SJCRH30 (cell line): ENCODE data around the genes NFKB2, C10orf95 and PDCD11.

GRCh38 chr10:102394873-102395819 is at the start of gene NFKB2:
NFKB2 (plus strand) TSS chr10:102395705.
- RAMPAGE, long total RNA: no peak

GRCh38 chr10:102402514-102403061 is 7.1 kb downstream of the NFKB2 start:
- RAMPAGE, long total RNA: no peak

DNA sequence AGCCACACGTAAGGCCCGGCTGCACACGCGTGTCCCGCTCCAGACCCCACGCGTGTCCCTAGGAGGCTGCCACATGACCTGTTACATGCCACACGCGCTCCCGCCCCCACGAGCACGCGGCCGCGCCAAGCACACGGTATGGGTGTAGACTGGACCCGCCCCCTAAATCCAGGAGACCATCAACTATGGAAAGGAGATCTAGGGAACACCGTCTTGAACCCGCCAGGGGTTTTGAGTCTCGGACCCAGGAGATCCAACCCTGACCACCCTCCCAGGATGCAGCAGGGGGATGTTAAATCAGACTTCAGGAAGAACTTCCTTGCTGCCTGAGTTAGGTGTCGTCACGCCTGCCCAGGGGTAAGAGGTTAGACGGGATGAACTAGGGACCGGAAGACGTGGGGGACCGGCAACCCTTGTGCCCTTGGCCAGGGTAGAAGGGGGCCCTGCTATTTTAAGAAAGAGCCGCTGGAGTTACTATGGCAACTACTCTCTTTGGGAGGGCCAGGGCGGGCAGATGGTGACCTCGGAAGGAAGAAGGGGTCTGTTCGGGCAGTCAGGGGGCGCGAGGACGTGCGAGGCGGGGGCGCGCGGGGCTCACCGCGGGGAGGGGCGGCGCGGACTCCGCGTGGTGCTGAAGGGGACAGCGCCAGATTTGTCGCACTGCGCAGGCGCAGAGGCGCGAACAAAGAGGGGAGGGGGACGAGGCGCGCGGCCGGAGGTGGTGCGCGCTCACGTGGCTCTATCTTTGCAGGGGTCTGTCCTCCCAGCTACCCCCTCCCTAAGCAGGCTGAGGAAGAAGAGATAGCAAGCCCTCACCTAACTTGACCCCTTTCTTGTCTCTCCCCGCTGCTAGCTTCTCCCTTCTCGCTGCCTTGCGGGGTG is 714 bp upstream of the PSD start:
- RAMPAGE, long total RNA: no peak

DNA sequence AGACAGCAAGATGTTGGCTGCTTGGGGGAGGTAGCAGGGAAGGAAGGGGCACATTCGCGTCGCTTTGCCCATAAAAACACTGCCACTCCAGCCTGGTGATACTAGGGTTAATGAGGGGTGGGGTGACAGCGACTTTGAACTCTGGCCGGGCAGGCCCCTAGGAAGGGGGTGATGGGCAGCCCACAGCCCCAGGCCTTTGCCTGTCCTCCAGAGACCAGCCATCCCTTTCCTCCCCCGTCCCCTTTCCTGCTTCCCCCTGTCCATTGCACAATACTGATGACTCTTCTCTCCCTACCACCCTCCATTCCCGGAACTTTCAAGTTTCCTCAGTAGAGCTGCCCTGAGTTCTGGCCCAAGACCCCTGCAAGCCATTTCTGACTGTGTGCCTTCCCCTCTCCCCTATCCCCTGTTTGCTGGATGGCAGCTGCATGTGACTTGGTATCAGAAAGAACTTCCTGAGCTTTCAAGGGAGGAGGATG is 2.2 kb upstream of the CUEDC2 start:
- RAMPAGE, long total RNA: no peak

DNA sequence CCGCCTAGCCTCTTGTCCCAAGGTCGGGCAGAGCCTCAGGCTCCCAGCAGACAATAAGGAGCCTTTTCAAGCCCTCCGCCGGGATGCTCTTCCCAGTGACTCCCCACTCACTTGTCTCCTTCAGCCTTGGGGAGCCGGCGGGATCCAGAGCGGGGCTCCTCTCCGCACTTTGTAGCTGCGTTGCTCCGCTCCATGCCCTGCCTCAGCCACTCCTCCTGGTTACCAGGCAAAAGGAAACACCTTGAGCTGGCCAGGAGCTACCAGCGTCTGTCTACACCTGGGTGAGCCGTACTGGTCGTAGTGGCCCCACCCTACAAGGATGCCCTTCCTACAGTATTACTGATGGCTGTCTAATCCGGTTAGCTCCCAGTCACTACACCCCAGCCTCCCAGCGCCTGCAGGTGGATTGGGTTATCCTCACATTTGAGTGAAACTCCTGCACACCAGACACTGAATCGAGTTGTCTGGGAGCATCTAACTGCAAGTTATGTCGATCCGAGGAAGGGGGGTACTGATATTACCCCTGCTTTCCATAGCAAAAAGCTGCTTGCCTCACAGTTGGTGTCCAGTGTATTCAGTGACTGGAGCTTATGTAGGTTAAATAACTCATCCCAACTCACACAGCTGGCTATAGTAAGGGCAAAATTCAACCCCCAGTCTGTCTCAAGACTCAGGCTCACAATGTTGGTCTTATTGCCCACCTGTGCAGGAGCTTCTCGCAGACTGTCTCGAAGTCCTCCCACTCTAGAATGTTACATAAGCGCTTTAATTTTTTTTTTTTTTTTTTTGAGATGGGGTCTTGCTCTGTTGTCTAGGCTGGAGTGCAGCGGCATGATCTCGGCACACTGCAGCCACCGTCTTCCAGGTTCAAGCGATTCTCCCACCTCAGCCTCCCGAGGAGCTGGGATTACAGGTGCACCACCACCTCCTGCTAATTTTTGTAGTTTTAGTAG is at the start of gene C10orf95:
TSS of gene C10orf95 (minus strand) at position 269 of the 953 bp plus-strand sequence.
- RAMPAGE, long total RNA: no peak

GRCh38 chr10:102470478-102470967 is 9.3 kb downstream of the MFSD13A start:
- RAMPAGE, long total RNA: no peak

DNA sequence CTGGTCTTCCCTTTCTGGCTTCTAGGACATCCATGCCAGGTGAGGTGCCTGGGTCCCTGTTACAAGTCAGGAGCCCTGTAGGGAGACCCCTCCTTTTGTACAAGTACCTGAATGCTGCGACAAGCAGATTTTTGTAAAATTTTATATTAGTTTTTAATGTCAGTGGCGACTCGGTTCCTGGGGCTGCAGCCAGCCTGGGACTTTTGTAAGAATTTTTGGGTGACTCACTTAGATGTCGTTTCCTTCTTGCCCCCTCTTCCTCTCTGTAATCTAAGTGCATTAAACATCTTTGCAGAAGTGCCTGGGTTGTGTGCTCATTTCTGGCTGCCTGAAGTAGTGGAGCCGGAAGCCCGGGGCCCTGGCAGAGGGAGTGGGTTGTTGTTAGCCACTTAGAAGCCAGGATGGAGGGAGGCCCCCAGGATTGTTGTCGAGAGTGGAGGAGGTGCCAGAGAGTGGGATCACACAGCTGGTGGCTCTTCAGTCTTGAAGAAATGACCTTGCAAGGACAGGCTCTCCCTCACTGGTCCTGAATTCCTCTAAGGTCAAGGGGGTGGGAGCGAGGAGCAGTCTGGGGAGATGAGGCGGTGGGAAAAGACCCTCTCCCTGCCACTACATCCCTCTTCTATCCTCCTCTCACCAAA is 11.0 kb upstream of the TRIM8 start:
- RAMPAGE, long total RNA: no peak

DNA sequence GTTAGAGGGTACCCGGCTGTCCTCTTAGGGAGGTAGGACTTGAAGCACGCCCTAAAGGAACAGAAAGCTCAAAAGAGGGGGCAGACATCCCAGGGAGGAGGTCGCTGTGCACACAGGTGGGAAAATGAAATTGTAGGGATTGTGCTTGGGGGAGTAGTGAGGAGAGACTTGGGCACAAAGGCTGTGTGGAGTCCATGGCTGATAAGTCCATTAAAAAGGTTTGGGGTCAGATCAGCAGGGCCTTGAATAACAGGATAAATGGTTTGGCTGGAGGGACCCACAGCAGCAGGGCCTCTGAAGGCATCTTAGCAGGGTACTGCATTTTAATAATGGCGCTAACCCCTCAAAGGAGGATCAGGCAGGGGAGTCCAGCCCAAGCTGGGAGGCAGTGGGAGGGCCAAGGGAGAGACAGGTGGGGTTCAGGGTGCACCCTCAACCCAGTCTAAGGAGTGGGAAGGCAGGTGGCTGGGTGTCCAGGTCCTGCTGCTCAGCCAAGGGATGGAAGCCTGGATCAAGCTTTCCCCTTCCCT is 23.8 kb downstream of the TRIM8 start:
- RAMPAGE, long total RNA: no peak

GRCh38 chr10:102714967-102715218 is 457 bp downstream of the SFXN2 start:
- RAMPAGE, long total RNA: no peak

DNA sequence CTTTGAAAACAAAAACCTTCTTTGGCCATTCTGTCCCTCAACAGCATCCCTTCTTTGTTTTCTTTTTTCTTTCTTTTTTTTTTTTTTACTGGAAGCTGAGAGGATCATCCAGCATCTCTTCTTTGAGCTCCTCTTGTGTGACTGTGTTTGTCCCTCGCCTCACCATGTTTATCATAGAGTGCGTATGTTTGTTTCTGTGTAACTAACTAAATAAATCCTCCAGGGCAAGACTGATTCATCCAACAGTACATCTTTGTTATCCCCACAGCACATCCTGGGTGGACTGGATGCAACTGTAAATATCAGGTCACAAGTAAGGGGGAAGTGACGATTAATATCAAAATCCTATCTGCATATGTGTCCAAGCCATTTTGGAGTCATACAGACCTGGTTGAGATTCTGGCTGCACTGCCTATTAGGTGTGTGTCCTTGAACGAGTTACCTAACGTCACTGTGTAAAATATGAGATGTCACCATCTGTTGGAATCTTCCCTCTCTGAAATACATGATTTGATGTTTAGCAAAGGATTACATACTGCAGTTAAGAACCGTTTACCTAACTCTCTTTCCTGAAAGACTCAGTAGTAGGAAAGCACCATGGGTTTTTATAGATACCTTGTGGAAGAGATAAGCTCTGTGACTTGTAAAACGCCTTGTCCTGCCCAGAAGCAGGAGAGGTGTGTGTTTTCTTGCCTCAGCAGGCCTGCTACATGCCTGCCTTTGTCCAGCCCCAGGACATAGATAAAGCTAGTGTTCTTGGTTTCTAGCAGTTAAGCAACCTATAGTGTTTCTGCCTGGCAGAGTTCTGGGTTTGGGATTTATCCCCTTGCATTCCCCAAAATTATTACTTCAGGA is 25.8 kb downstream of the WBP1L start:
- RAMPAGE, long total RNA: no peak

- RAMPAGE, long total RNA: no peak
Measured at GRCh38 chr10:102856081-102856495, 2.0 kb downstream of the BORCS7 start.

DNA sequence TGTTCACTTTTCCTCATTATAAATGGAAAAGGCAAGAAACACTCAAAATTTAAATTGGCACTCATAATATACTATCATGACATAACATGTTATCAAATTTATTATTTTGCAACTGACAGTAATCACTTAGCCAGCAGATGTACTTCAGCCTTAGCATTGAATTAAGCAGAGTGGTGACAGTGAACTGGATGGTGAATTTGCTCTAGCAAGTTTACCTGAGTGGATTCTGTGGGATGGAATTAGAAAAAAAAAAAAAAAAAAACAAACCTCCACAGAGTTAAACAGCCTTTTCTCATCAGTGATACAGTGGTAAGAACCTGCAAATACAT is 57.1 kb downstream of the CNNM2 start:
- RAMPAGE, long total RNA: no peak

GRCh38 chr10:103013330-103013843 is 95.3 kb downstream of the CNNM2 start:
- RAMPAGE, long total RNA: no peak

DNA sequence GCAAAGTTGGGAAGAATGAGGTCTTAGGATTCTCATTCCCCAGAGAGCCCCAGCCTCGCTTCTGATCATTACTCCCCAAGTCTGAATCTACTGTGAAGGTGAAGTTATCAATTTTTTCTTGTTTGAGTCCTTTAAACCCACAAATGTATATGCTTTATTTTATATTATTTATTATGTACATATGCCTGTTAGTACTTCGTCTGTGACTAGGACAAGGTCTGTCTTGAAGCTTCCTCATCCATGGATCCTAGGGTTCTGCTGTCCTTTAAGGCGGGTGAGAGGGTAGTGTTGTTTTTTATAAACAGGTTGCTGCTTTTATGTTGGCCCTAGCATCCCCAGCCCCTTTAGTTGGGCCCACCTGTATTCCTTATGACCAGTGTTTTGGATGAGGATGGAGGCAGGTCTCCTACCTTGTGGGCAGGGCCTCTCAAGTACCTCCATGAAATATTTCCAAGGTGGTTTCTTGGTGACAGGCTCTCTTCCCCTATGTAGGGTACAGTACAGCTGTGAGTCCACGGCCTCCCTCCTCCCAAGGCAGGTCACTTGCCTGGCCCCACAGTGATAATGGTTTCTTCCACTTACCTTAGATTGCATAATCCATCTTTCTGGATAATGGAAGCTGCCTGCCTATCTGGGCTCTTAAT is 110.6 kb downstream of the NT5C2 start:
- RAMPAGE, long total RNA: no peak

- RAMPAGE, long total RNA: no peak
Measured at GRCh38 chr10:103168288-103168913, 24.7 kb downstream of the NT5C2 start.

GRCh38 chr10:103396346-103396941 is at the start of gene PDCD11:
PDCD11 (plus strand) TSS chr10:103396626.
- RAMPAGE, long total RNA: start-site peak on the minus strand at chr10:103396421-103396492, 7,656 and 919 reads in 2 replicates; start-site peak on the plus strand at chr10:103396625-103396702, 925 and 55 reads in 2 replicates

GRCh38 chr10:103491994-103492381 is 1.5 kb upstream of the NEURL1 start:
- RAMPAGE, long total RNA: no peak

- RAMPAGE, long total RNA: no peak
Measured at GRCh38 chr10:103526779-103527336, 33.4 kb downstream of the NEURL1 start.

DNA sequence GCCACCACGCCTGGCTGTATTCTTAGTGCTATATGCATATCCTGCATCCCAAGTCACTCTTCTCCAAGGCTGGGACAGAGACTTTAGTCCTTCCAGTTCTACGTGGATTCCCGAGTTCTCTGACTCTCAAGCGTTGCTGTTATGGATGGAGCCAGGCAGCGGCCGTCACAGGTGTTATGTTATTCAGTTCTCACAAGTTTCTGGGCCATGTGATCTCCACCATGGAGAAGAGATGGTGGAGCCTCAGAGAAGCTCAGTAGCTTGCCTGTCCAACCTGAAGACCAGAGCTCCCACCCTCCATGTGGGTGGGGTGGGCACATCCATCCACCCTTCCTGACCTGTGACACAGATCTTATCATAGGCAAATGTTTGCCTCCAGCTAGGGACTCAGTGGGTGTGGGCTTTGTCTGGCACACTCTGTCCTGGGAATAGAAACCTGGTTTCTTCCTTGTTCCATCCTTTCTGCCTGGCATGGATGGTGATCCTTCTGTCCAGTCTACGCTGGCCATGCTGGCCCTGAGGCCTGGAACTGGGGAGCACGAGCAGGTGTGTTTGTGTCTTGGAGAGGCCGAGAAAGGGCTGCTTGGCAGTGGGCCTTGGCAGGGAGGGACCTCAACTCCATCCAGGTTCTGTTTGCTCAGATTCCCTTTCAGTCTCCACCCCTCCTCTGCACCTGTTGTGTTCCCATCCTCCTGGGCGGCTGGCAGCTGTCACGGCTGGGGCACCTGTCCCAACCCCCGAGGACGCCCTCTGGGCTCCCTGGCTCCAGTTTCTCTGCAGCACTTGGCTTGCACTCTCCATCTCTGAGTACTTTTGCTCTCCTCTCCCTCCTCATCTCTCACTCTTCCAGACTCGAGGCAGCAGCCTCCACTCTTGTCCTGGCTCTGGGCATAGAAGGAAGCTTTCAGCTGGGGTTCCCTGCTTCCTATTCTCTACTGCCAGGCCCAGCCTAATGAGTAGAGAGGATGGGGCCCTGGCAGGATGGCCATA is 55.4 kb downstream of the NEURL1 start:
- RAMPAGE, long total RNA: no peak

DNA sequence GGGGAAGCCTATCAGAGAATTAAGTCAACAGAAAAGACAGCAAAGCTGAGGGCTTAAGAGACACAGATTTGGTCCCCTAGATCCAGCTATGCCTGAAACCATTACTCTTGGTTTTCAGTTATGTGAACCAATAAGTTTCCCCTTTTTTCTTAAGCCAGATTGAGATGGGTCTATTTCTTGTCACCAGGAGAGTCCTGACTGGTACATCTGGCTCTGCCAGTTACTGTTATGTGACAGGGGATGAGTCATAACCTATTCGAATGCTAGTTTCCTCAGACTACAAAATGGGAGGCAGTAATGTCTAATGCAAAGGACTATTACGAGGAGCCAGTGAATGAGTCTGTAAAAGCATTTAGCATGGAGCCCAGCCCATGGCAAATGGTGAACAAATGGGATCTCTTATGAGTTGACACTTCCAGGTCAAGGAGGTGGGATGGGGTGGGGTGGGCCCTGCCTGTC is 110.2 kb downstream of the SH3PXD2A start:
- RAMPAGE, long total RNA: no peak